Paraaortic lymph node (tissue), 1 donor: Measurements from ENCODE around the genes OR13G1, OR2T33 and OR2T27.

- PRO-cap = no peak
Measured at GRCh38 chr1:247332656-247333691, 1.3 kb upstream of the ZNF496 start.

DNA sequence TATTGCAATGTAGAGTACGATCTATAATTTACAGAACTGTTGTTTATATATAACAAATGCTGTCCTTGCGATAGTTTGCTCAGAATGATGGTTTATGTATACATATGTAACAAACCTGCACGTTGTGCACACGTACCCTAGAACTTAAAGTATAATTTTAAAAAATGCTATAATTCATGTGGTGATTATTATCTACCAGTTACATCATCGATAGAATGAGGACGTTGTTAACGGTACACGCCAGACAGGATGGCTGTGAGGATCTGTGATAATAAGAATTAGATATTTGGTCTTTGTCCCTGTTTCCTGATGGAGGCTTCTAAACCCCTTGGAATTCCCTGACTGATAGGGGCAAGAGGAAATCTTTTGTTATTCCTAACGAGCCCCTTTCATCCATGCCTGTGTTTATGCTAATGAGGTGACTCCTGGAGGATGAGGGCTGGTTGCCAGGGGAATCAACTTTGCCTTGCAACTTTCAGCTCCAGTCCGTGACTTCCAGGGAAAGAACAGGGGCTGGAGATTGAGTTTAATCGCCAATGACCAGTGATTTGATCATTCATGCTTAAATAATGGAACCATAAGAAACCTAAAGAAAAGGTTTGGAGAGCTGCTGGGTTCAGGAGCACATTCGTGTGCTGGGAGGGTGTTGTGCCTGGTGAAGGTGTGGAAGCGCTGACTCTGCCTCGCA lies 39.4 kb upstream of the NLRP3 start:
- PRO-cap = no peak

- PRO-cap = no peak
Measured at GRCh38 chr1:247679530-247680164, at the start of gene OR13G1. OR13G1 (minus strand) TSS chr1:247679739.

GRCh38 chr1:248277858-248278270 lies at the start of gene OR2T33:
OR2T33 (minus strand) TSS chr1:248277976.
- PRO-cap = no peak

- PRO-cap = no peak
Measured at GRCh38 chr1:248655376-248655802, at the start of gene OR2T27. OR2T27 (minus strand) TSS chr1:248655528.